ENCODE measurements around a stretch of chr6.

GRCh38 chr6:7146940-7147443 is 39.2 kb downstream of the RREB1 start:
- PRO-cap: no peak

DNA sequence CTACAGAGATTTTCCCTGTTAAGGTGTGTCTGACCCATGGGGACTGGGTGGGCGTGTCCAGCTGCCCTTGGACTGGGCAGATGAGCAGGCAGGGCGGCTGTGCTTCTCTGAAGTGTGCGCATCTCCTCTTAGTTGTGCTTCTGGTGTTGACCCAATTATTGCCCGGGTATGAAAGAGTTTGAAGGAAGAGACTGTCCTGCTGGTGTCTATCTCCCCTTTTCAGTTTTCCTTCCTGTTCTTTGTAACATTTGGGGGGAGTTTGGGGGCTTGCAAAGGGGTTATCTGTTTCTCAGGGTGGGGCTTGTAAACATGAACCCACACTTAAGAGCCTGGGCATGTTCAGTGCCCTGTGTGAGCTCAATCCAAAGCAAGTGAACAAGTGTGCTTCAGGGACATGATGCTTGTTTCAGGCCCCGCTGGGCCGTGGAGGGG is 57.9 kb downstream of the RREB1 start:
- PRO-cap: no peak

DNA sequence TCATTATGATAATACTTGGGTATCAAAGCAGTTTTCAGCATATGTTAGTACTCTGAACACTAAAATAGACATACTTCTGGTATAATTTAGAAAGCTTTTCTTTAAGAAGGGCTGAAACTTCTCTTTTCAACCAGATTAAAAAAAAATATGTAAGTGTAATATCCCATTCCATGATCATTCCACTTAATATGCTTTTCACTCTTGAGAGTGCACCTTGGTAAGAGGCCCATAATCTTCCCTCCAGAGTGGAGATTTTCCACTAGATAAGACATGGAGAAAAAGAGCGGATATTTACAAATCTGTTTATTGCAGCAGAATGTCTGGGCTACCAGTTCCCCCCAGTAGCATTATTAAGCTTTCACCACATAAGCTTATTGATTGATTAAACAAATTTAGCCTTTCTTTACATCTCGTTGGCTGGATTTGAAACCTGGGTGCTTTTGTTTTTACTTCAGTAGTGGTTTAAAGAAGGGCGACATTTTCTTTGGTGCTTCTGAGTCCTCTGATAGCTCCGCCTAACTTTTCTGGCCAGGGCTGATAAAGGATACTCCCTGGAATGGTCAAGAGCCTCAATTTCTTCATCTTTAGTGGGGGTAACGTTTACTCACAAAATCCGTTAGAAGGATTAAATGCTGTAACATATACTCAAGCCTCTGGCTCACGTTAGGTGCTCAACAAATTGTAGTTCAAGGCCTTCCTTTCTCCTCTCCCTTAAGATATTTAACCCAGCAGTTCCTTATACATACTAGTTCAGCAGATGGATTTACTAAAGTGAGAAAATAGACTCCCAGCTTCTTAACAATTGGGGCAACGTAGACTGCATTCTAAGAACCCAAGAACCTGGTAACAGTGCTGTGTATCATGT is 91.1 kb downstream of the RREB1 start:
- PRO-cap: no peak

GRCh38 chr6:7214873-7215702 is 97.9 kb downstream of the SSR1 start:
- PRO-cap: no peak

DNA sequence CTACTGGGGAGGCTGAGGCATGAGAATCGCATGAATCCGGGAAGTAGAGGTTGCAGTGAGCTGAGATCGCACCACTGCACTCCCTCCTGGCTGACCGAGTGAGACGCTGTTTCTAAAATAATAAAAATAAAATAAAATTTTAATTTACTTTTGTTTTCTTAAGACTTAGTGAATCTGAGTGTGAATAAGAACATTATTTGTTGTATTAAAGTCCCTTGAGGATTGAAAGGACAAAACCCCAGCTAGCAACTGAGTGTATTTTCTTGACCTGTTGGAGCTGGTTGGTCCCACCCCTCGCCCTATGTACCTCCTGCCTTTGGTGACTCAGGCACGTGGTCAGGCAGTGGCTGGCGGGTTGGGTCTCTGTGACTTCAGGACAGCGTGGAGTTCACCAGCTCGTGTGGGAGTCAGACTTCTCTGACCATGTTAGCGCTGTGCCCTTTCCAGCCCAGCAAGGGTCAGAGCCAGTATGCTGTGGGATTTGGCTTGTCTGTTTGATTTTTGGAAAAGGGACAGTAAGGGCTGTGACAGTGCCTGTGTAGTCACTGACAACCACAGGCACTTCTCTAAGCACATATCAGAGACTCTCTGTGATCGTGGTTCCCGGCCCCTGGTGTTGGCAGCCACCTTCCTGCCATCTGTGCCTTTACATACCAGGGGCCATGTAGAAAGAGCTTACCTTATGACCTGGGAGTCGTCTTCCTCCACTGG is 93.7 kb downstream of the SSR1 start:
- PRO-cap: no peak

- PRO-cap: no peak
Measured at GRCh38 chr6:7289430-7290074, 23.4 kb downstream of the SSR1 start.

DNA sequence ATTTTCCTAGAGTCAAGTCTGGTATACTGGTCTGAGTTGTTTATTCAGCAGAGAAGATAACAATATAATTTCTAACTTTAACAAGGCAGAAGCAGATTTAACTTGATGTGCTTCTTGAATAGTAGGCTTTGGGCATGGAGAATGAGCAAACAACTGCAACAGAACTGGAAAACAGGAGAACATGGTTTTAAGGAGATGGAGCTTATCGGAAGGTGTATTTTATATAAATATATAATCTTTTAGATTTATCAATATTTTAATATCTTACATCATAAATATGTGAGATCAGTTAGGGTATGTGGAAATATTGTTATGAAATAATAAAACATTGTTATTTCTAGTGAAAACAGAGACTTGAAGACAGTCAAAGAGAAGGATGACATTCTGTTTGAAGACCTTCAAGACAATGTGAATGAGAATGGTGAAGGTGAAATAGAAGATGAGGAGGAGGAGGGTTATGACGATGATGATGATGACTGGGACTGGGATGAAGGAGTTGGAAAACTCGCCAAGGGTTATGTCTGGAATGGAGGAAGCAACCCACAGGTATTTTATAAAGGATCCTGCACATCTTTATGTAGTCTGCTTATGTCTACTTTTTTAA is 3.3 kb downstream of the RIOK1 start:
- PRO-cap: no peak

DNA sequence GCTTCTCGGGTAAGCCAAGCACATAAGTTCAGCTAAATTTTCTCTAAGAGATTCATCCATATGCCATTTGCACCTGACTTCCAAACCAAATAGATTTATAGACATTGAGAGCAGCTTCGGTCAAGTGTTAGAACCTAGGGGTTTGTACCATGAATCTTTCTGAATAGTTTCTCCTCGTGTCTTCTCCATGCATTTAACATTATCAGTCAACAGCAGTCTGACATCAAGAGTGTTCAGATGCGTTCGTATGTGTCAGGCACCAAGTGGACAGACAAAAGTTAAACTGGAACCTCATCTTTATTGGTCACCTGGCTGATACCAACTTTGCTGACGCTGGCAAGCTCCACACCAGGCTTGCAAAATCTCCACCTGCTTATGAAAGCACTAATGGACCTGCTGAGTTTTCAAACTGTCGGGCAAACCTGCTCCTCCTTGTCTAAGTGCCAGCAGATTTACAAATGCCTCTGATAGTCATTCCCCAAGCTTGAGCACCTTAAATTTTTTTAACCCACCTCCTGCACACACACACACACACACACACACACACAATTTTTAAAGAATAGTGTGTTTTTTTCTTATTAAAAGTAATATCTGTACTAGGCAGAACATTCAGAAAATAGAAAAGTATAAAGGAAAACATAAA is 28.0 kb upstream of the DSP start:
- PRO-cap: no peak

GRCh38 chr6:7605910-7606206 is 15.9 kb downstream of the SNRNP48 start:
- PRO-cap: no peak

GRCh38 chr6:7644371-7644704 is 54.3 kb downstream of the SNRNP48 start:
- PRO-cap: no peak

DNA sequence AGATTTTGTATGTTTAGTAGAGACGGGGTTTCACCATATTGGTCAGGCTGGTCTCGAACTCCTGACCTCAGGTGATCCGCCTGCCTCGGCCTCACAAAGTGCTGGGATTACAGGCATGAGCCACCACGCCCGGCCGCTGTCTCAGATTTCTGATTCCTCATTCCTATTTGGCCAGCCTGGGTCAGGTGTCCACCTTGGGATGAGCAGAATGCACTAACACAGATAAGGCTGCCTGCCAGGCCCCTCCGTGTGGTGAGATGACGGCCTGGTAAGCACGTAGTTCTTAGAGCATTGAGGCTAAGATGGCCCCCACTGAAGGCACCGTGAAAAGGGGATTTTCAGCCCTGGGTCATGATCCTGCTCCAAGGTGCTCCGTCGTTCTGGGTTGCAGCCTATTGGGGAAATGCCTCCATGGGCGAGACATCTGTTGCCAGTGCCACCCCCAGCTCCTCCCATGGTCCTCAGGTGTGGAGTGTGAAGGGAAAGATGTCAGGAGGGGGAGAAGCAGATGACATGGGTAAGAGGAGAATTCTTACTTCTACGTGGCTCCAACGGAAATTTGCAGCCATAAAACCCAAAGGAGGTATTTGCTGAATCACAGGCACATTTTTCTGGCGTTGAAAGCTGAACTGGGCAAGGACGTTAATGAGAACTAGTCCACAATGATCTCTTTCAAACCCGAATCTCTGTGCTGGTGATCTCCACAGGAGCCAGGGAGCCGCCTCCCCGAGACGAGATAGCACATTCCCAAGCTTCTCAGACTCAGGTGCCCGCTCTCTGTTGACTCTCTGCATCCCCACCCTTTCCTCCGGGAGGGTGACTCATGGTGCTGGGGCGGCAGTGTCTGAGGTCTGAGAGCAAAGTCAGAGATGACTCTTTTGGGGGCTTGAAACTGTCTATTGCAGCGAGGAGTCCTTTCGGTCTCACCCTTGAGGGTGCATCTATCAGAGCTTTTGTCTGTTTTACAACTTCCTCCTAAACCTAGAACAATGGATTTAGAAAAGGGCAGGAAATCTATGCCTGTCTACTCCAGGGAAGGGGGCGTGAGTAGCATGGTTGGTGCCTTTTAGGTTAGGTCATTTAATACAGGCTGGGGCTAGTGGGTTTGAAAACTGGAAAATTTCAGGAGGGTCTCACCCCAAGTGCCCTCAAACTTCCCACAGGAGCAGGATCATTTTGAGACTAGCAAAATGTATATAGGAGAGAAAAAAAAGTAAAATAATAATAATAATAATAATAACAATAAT is 33.9 kb upstream of the BMP6 start:
- PRO-cap: no peak

GRCh38 chr6:7698163-7698717 is 27.7 kb upstream of the BMP6 start:
- PRO-cap: no peak

DNA sequence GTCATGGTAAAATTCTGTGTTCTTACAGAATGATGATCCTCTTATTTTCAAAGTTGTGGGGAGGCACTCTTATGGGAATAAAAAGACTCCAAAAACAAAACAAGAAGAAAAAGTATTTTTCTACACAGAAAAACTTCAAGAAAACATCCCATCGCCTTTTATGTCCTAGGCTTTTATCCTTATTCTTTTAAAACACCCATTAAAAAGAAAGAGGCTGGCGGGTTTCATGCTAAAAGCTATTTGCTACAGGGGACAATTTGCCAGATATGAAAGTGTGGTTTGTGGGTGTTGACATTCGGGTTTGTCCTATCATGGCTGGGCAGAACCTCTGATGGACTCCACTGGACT is 37.4 kb downstream of the BMP6 start:
- PRO-cap: no peak

GRCh38 chr6:7974876-7975621 is 64.5 kb upstream of the TXNDC5 start:
- PRO-cap: no peak

DNA sequence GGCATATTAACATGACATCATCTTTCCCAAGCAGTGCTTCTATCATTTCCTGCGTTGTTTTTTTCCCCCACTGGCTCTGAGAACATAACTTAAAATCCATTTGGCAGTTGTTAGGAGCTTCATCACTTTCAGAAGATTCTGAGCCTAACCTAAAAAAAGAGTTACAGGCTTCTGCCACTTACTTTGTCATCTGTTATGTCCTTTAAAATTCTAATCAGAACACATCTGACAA is 35.9 kb downstream of the BLOC1S5 start:
- PRO-cap: no peak

DNA sequence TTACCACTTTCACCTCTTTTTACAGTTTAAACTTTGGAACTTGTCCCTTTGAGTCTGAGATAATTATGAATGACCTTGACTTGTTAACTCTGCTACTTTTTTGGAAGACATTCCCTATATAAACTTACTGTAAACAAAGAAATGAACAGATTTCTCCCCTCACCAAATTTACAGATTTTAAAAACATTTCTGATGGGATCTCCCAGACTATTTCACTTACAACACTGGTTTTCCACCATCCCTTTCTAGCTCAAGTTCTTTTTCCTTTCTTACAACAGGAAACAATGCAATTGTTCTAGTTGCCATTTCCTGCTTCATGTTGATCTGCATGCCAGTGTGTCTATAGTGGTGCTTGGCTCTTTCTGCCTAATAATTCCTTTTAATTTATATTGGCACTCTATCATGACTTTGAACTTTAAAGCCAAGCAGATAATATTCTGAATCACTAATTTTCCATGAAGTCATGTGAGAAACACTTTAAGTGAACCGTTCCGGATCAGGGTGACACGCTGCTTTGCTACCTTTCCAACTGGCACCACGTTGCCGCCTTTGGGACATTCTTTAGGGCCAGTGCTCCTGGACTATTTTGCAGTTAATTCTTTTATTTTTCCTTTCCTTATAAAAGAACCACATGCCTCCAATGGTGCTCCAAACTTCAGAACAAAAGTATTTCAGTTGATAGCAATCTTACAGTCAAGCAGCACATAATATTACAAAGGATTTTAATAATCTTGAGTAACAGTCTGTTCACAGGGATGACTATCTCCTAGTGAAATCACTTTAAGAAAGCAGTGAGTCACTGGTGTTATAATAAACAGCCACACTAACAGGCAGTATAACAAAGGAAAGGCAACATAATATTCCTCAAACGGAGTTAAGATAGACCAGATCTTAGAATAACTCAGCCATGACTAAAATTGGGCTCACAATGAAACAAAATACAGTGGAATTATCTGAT is 18.8 kb upstream of the BLOC1S5 start:
- PRO-cap: no peak

- PRO-cap: no peak
Measured at GRCh38 chr6:8157634-8158287, 55.4 kb upstream of the EEF1E1 start.

DNA sequence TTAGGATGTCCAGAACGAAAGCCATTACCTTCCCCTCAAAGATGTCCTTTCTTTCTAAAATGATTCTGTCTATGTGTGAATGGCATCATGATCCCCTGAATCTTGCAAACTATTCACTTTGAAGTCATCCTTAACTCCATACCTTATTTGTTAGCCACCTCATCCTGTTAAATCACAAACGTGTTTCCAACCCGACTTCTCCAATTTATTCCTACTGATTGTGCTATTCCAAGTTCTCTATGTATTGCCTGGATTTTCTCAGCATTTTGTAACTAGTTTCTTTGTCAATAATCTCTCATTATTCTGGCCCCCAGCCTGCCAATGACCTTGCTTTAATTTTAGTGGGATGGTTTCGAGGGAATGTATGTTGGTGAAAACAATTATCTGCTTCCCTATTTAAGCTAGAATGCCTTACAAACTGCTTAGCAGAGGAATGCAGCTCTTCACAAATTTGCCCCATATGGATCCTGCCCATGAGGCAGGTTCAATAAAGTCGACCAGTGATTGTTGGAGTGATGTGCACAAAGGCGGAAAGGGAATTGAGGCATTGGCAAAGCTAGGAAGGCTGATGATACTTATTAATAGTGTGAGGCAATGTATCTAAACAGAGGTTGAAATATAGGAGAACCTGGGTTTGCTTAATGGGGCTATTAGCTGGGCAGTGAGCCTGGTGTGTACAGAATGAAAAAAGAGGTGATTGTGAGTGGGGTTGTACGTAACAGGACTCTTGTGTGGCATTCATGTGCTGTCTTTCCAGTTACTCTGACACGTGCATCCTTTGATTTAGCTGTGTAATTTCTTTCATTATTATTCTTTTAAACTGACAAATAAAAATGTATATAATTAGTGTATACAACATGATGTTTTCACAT is 220.1 kb upstream of the SLC35B3 start:
- PRO-cap: no peak

DNA sequence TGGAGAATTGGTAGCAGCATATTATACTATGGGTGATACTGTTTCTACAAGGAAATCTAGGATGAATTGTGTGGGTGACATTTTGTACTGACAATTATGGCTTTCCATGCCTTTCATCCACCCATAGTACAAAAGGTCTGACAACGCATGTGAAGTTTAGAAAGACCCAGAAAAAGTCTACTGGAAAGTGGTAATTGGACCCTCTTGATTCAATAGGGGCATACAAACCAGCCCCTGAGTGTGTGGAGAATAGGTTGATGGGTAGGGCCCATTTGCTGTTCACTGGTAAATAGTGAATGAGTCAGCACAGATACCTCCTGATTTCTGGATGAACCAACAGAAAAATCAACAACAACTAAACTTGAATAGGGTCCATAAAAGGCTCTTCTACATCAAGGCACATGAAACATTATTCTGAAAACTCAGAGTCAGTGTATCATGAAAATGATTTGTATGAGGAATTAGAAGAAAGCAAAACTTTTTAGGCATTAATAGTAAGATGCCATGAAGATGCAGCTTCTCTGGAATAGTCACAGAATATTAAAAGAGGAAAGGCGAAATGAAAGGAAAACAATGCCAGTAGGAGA is 235.5 kb upstream of the SLC35B3 start:
- PRO-cap: no peak

DNA sequence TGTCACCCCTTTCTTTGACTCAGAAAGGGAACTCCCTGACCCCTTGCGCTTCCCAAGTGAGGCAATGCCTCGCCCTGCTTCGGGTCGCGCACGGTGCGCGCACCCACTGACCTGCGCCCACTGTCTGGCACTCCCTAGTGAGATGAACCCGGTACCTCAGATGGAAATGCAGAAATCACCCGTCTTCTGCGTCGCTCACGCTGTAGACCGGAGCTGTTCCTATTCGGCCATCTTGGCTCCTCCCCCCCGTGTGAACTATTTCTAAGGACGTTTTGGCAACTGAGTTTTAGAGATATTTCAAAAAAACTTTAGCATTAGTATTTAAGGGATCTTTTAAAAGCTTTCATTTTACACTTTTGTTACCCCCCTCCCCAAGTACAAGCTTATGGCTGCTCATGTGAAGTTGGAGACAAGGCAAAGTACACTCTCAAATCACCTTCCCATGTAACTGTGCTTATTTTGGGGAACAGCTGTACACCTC is 341.0 kb upstream of the SLC35B3 start:
- PRO-cap: no peak

Measured in sciatic nerve (tissue), 1 donor.